Glomerular endothelial cell (primary cell): Measurements from ENCODE around the genes FAM240A, ELP6, CSPG5 and MAP4.

DNA sequence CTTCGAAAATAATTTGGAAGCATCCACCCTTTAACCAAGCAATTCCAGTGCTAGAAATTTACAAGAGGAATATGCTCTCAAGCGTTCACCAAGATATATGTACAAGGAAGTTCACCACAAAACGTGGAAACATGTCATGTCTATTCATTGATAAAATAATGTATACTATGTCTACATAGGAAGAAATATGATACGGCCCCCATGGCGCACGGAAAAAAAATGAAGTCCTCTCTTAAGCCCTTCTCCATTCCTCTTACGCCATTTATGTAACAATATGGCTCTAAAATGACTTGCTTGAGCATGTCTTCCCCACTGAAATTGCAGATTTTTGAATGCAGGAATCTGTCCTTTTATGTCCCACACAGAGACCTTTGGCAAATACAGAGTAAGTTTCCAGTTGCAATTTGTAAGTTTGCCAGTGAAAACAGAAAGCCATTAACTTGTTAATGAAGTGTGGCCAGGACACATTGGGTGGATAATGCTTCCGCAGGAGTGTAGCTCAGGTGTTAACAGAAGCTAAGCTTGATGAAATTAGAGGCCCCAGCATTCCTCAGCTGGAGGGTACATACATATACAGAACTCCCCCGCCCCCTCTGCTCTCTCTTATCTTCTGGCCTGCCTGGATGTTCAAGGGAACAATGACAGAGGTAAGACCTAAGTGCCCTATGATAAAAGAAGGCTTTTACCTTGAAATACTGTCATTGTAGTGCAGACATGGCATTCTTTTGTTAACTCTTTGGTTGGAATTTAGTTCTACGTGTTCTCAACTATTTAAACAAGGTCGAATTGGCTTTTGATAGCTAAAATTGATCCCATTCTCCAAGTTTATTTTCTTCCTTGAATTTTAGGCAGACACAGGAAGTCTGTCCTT is 3.4 kb upstream of the TDGF1 start:
- RAMPAGE, long total RNA = no peak

DNA sequence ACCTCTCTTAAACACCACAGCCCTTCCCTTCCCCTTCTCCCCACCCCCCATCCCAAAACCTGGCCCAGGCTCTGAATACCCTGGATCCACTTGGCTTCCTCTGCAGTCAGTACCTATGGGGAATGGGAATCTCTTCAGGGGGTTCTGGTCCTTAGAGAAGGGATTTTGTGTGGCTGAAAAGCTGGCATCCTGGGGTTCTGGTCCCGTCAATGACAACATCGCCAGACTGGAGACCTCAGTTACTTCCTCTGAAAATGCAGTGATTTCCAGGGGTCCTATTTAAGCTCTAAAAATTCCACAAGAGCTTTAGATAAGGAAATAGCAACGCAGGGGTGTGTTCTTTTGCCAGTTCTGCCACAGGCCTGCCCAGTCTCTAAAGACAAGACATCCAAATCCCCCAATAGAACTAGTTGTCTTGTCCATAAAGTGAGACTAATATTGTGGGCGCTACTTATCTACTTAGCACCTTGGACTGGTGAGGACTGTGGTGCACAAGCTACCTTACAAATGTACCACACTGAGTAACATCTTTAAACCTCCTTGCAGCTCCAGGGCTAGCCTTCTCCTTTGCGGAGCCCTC is 2.1 kb upstream of the TDGF1 start:
- RAMPAGE, long total RNA = no peak

- RAMPAGE, long total RNA = no peak
These were observed at the start of gene FAM240A for GRCh38 chr3:46612118-46612549. Gene FAM240A, plus strand, starts transcription at chr3:46612525.

- RAMPAGE, long total RNA = no peak
These were observed 12.8 kb downstream of the FAM240A start for GRCh38 chr3:46625106-46625468.

DNA sequence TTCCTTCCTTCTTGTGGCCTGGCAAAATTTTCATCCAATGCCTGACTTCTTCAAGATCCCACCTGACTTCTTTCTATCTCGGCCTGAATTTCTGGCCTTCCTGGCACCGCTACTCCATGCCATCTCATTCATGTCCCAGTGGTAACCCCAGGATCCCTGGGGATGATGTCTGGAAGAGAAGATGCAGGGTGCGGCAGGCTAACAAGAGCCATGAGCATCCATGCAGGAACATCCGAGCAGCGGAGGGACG is 11.0 kb downstream of the MYL3 start:
- RAMPAGE, long total RNA = no peak

- RAMPAGE, long total RNA = no peak
These were observed 1.0 kb downstream of the MYL3 start for GRCh38 chr3:46862035-46862842.

DNA sequence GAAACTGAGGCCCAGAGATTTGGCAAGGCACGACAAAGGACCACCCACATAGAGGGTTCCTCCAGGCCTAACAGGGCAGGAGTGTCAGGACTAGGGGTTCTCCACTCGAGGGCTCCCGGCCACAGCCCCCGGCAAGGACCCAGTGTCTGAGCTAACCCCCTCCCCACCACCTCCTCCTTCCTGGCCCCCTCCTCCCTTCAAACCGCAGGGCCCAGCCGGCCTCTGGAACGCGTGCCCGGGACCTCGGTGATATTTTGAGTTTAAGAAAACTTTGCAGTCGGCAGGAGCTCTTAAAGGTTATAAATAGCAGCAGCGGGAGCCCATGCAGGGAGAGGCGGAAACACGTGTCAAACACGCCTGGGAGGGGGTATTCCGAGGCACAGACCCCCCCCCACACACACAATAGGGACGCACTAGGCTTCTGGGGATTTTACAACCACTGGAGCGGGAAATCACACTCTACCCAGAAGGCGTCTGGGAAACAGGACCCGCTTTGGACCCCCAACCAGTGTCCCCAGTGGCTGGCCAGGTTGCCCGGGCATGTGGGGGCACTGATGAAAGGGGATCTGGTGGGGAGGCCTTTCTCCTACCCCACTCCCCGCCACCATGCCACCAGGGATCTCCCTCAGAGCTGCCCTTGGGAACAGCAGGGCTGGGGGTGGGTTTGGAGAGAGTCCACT is 3.0 kb upstream of the PTH1R start:
- RAMPAGE, long total RNA = no peak

GRCh38 chr3:46893429-46894135 is 16.1 kb downstream of the PTH1R start:
- RAMPAGE, long total RNA = no peak

- RAMPAGE, long total RNA = no peak
These were observed 34.4 kb downstream of the CCDC12 start for GRCh38 chr3:46941871-46942800.

DNA sequence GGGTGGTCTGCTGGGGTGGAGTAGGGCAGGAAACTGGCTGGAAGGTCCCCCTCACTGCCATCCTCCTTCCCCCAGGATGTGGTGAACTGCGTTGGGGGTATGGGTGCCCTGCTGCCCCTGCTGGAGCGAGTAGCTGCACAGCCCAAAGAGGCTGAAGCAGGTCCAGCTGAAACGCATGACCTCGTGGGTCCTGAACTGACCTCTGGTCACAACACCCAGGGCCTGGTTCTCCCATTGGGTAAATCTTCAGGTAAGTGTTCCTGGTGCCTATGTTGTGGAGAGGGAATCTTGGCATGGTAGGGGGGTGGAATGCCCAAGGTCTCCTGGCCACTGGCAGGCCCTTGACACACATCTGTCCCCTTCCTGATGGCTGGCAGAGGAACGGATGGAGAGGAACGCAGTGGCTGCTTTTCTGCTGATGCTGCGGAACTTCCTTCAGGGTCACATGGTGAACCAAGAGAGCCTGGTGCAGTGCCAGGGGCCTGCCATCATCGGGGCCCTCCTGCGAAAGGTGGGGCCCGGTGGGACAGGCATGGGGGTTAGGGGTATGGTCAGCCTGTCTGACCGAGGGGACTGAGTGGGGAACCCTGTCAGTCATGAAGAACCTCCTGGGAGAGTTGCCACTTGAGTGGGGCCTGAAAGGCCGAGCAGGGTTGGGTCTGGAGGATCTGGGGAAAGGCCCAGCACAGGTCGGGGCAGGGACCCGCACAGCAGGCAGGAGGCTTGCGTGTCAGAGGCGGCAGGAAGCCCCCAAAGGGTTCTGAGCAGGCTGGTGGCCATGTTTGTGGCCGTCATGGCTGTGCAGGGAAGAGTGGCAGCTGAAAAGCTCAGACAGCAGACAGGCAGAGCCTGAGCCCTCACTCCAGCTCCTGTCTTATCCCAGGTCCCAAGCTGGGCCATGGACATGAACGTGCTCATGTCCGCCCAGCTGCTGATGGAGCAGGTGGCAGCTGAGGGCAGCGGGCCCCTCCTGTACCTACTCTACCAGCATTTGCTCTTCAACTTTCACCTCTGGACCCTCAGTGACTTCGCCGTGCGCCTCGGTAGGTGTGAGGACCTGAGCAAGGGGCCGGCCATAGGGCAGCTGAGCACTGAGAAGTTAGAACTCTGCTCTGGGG is 18.1 kb downstream of the NBEAL2 start:
- RAMPAGE, long total RNA = no peak

DNA sequence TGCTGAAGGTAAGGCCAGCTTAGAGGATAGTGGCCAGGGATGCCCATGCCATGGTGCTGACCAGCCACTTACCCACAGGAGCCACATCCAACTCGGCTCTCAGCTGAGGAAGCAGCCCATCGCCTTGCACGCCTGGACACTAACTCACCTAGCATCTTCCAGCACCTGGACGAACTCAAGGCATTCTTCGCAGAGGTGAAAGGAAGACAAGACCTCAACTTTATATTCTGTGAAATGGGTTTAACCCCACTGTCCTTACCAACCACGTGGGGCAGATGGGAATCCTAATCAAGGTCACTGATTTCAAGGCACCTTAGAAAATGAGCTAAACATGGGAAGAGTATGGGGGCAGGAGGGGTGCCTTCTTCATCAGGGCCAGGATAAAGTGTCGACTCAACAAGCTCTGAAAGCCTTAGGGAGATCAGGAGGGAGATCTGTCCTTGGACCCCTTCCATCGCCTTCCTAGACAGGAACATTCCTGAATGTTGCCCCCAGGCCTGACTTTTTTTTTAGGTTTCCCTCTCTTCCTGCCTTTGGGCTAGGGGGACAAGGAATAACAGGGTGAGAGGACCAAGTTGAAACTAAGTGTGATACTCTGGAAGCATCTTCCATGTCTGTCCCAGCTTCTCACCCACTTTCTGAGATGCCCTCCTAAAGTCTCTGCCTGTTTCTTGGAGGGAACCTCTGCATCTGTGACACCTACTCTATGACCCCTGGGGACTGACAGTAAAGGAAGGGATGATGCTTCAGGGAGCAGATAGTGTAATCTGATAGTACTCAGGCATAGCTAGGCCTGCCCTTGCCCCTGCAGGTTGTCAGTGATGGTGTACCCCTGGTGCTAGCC is 27.0 kb downstream of the NBEAL2 start:
- RAMPAGE, long total RNA = no peak

DNA sequence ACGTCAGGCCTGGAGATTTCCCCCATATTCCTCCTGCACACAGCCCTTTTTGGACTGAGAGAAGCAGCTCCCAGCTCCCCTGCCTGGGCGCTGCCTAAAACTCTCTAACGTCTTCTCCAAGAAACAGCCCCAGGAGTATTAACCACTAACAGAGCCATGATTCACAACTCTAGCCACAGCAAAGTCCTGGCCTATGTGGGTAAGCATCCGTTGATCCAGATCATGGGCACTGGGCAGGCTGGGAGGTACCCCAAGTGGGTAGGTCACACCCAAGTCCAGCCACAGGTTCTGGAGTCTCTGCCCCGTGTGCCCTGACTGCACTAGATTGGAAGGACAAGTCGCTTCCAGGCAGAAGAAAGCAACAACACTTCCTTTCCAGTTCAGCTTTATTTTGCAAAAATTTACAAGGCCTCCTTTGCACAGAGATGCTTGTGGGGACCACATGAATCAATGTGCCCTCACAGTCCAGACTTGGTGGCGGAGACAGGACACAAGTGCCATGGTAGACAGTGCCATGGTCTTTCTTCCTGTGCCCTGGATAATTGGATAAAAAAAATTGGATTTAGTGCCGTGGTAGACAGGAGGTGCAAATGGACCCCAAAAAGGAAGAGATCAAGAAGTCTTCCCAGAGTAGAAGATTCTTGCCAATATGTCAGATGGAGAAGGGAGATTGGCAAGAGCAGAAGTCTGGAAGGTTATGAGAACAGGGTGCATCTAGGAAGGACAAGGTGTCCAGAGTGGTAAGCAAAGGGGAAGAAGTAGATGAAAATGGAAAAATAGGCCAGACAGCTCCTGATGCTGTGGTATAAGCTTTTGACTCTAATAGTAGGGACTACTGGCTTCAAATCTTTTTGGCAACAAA is 32.2 kb downstream of the NBEAL2 start:
- RAMPAGE, long total RNA = no peak

DNA sequence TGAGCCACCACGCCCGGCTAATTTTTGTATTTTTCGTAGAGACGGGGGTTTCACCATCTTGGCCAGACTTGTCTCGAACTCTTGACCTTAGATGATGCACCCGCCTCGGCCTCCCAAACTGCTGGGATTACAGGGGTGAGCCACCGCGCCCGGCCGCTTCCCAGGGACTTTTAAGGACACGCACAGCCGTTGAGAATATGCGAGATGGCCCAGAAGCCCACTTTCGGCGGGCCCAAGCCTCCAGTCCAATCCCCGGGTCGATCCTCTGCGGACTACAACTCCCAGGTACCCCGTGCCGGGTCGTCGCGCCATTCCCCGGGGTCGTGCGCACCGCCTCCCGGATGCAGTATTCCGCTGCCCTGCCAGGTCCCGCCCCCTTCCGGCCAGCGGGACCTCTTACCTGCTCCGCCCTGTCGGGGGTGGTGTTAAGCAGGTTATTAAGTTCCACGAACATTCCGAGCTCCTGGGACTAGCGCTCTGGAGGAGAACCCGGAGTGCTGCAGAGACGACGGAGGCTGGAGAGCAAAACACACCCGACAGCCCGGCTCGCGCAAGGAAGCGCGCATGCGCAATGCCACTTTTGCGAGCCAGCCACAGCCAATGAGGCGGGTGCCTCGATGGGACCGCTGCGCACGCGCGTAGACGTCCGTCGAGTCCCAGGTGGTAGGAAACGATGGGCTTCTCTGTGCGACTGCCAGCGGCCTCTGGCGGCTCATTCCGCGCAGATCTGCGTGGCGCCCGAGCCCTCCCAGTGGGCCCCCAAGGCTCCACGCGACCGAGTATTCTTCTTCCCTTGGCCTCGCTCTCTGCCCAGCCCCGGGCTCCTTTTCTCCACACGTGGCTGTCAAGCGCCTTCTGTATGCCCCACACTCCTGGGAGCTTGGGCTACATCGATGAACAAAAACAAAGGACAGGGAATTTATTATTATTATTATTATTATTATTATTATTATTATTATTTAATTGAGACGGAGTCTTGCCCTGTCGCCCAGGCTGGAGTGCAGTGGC is at the start of gene ELP6:
Gene ELP6 (minus strand): TSS at position 576 of the 1,008 bp plus-strand sequence.
- RAMPAGE, long total RNA = start-site peak on the minus strand centred at position 566 of the sequence, 9 bp wide, 23 and 43 reads in 2 replicates

- RAMPAGE, long total RNA = no peak
These were observed 8.6 kb upstream of the ELP6 start for GRCh38 chr3:47522008-47522600.

- RAMPAGE, long total RNA = no peak
These were observed 16.4 kb downstream of the CSPG5 start for GRCh38 chr3:47562275-47562708.

GRCh38 chr3:47578517-47579325 is at the start of gene CSPG5:
Gene CSPG5, minus strand, starts transcription at chr3:47578865.
- RAMPAGE, long total RNA = no peak

DNA sequence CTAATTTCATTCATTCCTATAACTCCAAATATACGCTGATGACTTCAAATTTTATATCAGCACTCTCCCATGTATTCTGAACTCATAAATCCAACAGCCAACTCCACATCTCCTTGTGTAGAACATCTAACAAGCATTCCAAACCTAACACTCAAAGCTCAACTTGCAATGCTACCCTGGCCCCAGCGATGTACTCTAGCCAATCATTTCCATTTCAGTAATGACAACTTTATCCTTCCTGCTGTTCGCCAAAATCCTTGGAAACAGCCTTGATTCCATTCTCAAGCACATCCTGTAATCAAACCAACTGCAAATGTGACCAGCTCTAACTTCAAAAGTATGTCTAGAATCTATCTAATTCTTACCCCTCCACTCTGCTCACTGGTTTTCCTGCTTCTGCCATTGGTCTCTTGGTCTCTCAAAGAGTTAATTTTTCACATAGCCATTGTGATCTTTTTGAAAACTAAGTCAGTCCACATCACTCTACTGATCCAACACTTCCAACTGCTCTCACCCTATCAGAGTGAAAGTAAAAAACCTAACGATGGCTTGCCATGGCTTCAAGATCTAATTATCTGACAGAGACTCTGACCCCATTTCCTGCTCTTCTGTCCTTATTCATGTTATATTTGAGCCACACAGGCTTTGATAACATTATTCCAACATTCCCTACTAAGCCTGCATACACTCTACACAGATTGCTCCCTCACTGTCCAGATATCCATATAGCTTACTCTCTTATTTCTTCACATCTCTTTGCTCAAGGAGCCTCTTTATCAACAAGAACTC is 66.3 kb downstream of the SMARCC1 start:
- RAMPAGE, long total RNA = no peak

DNA sequence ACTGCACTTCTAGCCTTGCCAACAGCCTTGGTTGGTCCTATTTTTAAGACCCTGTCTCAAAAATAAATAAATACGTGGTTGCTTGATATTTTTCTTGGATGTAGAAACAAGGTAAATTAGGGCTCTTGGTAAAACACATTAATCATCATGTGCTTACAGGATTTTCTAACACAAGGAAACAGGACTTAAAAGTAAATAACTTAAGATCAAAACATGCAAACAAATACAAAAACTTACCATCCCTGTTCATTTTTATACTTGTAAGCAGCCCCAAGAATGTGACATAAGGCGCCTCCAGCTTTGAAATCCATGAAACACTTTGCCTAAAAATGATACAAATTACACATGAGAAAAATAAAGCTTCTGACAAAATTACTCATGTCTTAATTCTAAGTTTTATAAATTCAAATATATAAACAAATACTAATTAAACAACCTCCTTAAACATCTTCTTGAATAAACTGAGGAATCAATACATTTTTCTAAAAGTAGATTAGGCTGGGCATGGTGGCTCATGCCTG is 36.0 kb downstream of the SMARCC1 start:
- RAMPAGE, long total RNA = no peak

DNA sequence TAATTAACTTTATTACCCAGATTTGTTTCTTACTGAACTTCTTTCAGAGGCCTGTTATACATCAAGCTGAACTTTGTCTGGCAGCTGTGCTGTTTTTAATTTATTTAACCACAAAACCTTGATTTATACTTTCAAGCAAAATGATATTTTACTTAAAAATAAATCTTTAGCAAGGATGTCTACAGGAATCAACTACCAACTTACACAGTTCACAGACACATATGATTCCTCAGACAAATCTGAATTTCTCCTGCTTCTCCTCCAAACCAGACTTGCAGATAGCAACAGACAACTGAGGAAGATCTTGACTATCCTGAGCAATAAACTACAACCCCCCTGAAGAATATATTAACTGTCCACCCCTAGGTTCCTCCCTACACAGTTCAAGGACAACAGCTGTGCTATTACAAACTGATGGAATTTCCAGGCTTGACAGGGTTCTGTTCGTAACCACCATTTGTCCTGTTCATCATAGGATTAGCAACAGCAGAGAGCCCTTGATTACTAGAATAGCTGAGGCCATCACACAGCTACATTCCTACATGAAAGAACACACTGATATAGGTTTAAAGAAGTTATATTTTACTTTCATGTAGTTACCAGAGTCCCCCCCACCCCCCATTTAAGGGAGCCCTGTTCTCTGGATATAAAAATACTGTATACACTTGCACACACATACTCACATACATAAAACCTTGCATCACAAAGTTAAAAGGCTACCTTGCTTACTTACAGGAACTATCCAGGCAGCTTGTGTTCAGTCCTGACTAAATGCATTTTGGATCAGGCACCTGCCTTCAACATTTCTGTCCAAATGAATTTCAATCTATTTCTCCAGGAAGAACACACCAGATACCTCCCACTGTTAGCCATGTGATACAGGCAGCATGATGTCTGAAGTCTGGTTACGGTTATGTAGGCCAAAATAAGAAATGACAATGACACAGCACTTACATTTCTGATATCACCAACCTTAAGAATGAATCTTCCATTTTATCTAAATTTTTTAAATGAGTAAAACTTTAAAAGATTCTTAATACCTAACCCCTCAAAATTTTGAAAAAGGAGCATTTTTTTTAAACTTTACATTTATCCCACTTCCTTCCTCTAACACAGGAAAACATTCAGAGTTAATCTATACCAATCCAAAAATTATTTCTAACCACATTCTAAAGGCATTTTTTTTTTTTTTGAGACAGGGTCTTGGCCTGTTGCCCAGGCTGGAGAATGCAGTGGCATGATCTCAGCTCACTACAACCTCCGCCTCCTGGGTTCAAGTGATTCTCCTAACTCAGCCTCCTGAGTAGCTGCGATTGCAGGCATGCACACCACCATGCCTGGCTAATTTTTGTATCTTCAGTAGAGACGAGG is at the start of gene MAP4:
Gene MAP4 (minus strand): TSS at position 816 of the 1,371 bp plus-strand sequence.
- RAMPAGE, long total RNA = no peak

DNA sequence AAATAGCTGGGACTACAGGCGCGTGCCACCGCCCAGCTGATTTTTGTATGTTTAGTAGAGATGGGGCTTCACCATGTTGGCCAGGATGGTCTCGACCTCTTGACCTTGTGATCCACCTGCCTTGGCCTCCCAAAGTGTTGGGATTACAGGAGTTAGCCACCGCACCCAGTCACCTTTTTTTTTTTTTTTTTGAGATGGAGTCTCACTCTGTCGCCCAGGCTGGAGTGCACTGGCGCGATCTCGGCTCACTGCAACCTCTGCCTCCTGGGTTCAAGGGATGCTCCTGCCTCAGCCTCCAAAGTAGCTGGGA is 28.0 kb downstream of the CDC25A start:
- RAMPAGE, long total RNA = no peak